Spinal cord (tissue), 3 donors: ENCODE results near the gene PCNX4.

- PRO-cap: no peak
- RAMPAGE, long total RNA: no peak
These were observed 802 bp upstream of the DAAM1 start for GRCh38 chr14:59187682-59188047.

DNA sequence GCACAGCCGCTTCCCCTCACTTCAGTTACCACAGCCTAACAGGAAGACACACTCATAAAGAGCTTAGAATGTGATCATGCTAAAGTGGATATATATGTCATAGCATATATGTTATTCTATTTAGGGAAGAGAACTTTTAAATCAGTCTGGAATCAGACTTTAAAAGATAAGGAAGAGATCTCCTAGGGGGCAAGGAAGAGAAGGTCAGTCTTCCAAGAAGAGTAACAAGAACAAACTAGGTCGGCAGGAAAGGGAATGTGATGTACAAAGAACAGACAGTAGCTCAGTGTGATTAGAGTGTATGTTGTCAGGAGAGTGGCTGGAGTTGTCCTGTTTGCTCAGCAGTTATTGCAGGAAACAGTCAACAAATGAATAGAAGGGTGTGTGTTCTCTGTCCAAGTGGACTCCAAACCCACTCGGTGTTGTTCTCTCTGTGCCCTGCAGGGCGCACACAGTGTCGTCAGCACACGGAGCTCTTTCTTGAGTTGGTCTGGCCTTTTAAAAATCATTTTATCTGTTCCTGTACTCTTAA is 74.5 kb downstream of the DAAM1 start:
- PRO-cap: no peak
- RAMPAGE, long total RNA: no peak

- PRO-cap: no peak
- RAMPAGE, long total RNA: no peak
These were observed 105.6 kb downstream of the GPR135 start for GRCh38 chr14:59359405-59360083.

DNA sequence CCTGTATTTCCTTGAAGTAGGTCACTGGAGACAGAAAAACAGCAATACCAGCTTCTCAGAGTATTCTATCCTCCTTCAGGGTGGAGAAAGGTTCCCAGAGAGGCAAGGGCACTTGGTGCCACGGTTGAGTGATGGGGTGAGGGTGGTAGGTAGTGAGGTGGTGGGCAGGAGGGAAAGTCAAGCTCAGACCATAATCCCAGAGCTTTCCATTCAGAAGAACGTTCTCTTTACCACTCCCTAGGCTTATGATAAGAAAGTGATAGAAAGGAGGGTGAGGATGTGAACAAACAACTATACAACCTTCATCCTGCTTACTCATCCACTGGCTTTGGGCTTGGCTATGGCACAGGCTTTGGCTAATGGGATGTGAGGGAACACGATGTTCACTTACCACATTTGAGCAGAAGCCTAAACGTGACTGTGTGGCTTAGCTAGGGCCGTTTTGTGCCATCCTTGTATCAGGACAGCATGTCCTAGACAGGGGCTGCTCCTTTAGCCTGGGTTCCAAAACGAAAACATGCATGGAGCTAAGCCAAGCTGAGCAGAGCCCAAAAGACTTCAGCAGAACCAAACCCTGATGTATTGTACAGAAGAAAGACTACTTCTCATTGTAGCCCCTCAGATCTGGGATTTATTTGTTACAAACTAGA is 118.5 kb upstream of the CCDC175 start:
- PRO-cap: no peak
- RAMPAGE, long total RNA: no peak

GRCh38 chr14:60091491-60092595 is at the start of gene PCNX4:
Gene PCNX4 (plus strand): TSS chr14:60091923.
- PRO-cap: unidirectional peak, minus-strand start at chr14:60091826
- RAMPAGE, long total RNA: no peak

DNA sequence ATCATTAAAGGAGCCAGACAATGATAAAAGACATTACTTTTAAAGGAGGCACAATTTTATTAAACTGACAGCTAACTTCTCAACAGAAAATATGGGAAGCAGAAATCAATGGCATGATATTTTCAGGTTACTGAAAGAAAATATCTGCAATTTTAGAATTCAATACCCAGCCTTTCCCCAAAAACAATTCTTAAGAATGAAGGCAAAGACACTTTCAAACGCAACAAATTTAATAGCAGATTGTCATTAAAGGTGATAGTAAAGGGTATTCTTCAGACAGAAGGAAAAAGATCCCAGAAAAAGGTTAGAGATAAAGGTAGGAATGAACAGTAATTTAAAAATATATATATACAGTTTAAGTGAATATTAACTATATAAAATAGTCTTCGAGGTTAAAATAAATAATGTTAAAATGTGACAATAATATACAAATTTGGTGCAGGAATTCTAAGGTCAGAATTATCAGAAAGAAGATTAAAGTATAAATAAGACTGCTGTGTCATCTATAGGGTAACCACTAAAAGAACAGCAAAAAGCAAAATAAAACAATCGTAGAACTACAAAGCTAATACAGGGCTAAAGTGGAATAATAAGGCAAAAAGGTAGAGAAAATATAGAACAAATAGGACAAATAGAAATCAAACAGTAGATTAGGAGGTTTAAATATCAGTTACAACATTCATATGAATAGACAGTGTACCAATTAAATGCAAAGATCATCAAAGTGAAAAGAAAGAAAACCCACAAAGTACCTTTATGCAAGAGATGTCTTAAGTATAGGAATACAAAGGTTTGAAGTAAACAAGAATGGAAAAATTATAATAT is 26.5 kb downstream of the DHRS7 start:
- PRO-cap: no peak
- RAMPAGE, long total RNA: no peak

- PRO-cap: no peak
- RAMPAGE, long total RNA: no peak
These were observed 1.2 kb upstream of the PPM1A start for GRCh38 chr14:60247794-60248275.

DNA sequence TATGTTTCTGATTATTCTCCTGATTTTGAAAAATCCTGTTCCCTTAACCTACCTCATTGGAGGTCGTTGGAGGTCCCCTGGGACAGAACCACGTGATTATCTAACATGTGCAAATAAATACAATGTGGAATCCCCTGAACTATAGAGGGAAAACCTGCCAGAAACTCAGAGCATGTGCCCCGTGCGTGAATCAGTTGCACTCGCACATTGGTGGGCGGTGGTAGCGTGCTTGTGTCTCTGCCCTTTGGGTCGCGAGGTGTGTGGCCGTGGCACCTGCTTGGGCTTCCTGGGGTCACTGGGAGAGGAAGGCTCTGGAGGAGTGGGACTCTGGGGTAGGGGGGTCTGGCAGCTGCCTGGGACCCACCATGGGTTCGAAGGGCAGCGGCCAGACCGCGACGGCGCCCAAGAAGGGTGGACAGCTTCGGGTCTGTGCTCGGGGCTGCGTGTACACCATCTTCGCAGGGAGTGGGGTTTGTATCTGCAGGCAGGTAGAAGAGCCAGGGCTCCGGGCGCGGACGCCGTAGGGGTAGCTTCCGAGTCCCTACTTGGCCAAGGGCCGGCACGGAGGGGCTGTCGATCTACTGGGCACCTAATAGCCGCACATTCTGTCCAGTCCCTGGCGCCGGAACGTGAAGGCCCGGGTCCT is 622 bp upstream of the PPM1A start:
- PRO-cap: no peak
- RAMPAGE, long total RNA: no peak

GRCh38 chr14:60637021-60637630 is 12.2 kb downstream of the SIX1 start:
- PRO-cap: no peak
- RAMPAGE, long total RNA: no peak

DNA sequence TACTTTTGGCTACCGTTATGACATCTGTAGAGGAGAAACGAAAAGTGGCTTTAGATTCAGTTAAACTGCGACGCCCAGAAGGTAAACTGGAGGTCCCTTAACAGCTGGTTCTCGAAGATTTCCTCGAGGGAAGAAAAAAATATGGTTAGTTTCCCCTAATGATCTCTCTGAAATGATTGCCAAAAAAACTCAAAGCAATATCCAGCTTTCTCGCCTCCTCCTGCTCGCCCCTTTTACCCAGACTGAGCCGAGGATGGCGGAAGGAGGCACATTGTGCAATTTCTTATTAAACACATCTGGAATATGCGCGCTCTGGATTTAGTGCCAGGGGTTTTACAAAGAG is 5.8 kb downstream of the SIX1 start:
- PRO-cap: no peak
- RAMPAGE, long total RNA: no peak

DNA sequence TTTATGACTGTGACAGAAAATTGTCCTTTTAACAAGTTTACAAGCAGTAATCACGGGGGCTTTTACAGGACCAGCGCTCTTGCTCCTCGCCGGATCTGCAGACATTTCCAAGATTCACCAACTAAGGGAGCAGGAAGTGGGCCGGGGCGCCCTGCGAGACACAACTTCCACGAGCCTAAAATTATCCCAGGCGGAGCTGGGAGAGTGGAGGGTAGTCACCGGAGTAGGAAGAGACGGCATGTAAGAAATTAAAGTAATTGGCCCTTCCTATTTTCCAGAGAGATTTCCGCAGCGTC is 5.5 kb downstream of the SIX1 start:
- PRO-cap: no peak
- RAMPAGE, long total RNA: no peak

- PRO-cap: no peak
- RAMPAGE, long total RNA: no peak
These were observed 2.7 kb downstream of the SIX1 start for GRCh38 chr14:60646631-60646833.

GRCh38 chr14:60649913-60650687 is 823 bp upstream of the SIX1 start:
- PRO-cap: no peak
- RAMPAGE, long total RNA: no peak

- PRO-cap: no peak
- RAMPAGE, long total RNA: no peak
These were observed 15.7 kb upstream of the SIX1 start for GRCh38 chr14:60664869-60665551.

DNA sequence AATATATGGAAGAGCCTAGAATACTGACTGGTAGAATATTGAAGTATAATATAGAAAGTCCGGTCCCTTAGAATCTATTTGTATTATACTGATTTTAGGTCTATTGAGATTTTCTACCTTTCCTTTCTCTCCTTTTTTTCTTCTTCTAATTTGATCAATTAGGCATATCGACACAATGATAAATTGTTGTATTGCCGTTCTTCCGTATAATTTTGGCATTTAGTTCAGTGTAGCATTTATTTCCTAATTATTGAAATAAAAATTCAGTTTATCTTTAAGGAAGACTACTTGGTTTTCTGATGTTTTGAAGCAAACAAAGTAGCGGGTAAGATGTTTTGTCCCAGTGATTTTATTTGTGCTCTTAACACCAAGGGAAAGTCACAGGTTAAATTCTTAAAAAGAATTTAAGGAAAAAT is 47.8 kb downstream of the TRMT5 start:
- PRO-cap: no peak
- RAMPAGE, long total RNA: no peak

GRCh38 chr14:61365414-61366254 is 44.3 kb downstream of the PRKCH start:
- PRO-cap: no peak
- RAMPAGE, long total RNA: no peak

DNA sequence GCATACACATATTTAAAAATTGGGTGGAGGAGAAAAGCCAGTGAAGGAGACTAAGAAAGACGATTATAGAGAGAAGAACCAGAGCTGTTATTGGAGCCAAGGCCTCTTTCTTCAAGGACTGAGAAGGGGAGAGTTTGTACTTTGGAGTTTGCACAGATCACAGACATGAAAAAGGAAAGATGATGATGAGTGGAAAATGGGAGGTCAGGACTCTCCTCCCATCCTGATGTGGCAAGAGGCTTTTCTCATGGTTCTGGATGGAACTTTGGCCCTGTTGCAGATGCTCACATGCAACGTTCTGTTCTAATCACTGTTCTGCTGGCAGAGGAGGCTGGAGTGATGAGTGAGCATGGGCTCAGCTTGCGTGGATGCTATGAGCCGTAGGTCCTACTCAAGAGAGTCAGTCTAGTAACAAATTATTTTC is 114.5 kb downstream of the PRKCH start:
- PRO-cap: no peak
- RAMPAGE, long total RNA: no peak

GRCh38 chr14:61444230-61444585 is 122.8 kb downstream of the PRKCH start:
- PRO-cap: no peak
- RAMPAGE, long total RNA: no peak

GRCh38 chr14:61486936-61487330 is 165.6 kb downstream of the PRKCH start:
- PRO-cap: no peak
- RAMPAGE, long total RNA: no peak

GRCh38 chr14:61491431-61492616 is 170.4 kb downstream of the PRKCH start:
- PRO-cap: no peak
- RAMPAGE, long total RNA: no peak